Anterior vena cava (tissue), 1 donor: ENCODE measurements around the genes MUCL3 and ATP6V1G2.

DNA sequence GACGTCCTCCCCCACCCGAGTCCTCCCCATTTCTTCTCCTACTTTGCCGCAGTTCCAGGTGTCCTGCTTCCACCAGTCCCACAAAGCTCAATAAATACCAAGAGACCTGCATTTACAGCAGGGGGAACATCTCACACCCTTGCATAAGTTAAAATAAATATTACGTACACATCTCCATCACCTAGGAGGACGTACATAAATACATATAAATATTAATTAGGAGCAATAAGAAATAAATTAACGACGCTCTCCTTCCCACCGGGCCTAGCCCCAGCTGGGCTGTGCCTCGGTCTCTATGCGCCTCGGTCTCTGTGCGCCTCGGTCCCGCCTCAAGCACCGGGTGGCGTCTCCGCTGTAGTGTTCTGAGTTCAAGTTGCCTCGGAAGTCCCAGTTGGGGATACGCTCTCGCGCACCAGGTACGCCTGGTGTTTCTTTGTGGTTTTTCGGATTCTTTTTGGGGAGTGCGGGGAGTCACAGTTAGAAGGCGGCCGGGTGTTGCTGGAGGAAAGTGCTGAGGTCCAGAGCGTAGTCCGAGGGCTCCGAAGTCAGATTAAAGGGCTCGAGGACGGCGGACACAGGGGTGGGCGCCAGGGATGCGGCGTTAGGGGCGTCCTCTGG, 779 bp downstream of the IER3 start:
- PRO-cap, result no peak

DNA sequence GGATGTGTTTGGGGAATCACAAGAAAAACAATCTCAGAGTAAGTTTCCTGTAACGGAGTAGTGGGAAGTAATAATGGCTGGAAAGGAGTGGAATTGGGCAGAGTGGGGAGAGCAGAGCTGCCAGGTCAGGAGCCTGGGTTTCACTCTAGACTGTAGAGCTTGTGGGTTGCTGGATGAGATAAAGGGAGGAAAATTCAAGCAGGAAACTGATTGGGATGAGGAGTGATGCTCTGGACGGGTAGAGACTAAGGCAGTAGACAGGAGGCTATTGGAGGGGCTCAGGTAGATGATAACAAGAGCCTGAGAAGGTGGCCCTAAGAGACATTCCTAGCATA, 3.1 kb upstream of the IER3 start:
- PRO-cap, result no peak

GRCh38 chr6:30815086-30815983, 69.0 kb upstream of the DDR1 start:
- PRO-cap, result no peak

GRCh38 chr6:30818325-30818869, 65.9 kb upstream of the DDR1 start:
- PRO-cap, result bidirectional peak, plus-strand start at chr6:30818674, minus-strand start at chr6:30818595

- PRO-cap, result no peak
Measured at GRCh38 chr6:30828028-30829003, 56.0 kb upstream of the DDR1 start.

DNA sequence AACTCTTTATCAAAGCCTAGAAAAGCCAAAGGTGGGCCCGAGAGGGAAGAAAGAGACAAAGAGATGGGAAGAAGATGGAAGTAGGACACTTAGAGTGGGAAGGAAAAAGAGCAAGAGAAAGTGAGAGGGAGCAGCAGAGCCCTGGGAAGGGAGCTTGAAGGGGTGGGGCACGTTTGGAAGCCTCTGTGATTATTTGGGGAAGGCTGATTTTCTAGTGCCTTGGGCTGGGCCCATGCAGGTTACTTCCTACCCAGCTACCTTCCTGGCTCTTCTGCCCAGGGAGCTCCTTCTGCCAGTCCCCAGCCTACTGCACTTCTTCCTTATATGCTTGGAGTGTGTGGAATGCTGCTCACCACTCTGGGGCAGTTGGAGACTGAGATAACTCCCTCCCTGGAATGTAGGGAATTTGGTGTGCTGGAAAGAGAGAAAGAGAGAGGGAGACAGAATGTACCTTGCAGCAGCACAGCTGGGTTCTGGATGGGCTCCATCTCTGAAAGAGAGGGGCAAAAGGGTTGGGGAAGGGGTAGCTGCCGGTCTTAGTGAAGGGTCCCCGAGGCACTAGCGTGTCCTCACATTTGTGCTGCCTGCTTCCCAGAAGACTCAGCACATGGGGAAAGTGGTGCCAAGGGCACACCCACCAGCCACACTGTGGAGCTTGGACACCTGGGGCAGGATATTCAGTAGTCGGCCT, 40.3 kb upstream of the DDR1 start:
- PRO-cap, result no peak

DNA sequence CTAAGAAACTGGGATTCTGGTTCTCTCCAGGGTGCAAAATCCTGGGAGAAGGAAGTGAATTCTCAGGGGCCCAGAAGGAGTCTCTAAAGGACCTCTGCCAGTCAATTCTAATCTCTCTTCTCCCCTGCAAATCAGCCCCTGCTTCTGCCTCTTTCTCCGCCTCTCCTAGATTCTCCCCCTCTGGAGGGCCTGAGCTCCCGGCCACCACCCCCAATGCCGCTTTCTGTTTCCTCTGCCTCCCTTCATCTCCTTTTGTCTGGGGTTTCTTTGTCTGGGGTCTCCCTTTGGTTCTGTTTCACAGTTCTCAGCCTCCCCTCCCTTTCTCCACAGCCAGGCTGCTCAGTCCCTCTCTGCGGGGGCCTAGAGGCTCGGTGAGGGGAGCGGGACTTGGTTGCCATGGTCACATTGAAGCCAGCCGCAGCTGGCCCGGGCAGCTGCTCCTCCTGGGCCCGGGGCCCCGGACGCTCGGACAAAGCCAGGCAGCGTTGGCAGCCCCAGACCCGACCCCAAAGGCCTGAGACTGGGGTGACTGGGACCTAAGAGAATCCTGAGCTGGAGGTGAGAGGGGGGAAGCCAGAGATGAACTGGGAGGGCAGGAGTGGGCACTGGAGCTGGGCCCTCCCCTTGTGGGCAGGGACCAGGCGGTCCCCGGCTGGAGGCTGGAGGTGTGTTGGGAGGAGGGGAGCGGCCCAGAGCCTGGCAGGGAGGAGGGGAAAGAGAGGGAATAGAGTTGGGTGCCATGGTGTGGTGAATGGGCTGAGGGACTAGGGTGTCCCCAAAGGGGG, 3.6 kb upstream of the DDR1 start:
- PRO-cap, result no peak

DNA sequence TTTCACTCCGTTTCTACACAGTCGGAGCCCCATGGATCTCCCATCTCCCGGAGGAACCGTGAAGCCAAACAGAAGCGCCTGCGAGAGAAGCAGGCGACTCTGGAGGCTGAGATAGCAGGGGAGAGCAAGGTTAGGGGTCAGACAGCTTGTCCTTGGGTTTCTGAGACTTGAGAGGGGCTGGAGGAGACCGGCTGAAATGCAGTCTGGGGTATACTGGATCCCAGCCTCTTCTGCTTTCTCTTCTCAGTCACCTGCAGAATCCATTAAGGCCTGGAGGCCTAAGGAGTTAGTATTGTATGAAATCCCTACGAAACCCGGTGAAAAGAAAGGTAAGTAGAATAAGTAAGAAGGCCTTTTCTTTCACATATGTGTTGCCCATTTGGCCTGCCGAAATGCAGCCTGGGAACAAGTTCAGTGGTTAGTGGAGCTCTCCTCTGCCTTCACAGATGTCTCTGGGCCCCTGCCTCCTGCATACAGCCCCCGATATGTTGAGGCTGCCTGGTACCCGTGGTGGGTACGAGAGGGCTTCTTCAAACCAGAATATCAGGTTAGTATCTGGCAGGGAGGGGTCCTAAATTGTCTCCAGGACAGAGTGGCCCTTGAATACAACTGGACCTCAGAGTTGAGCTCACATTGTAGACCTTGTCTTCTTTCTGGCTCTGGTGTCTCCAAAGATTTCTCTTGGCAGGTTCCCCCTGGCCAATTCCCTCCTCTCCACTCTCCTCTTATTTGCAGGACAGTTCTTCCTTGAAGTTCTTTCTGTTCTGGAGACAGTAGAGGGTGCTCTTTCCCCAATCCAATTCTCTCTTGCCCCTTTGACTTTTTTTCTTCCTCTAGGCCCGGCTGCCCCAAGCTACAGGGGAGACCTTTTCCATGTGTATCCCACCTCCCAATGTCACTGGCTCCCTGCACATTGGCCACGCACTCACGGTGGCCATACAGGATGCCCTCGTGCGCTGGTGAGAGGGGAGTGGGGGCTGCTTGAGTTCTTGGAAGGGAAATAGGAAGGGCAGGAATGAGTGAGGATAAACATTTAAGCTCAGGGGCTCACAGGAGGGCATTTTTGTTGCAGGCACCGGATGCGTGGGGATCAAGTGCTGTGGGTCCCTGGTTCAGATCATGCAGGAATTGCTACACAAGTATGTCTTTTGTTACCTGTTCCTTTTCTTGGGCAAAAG, 1.3 kb downstream of the VARS2 start:
- PRO-cap, result unidirectional peak, minus-strand start at position 727 of the sequence

DNA sequence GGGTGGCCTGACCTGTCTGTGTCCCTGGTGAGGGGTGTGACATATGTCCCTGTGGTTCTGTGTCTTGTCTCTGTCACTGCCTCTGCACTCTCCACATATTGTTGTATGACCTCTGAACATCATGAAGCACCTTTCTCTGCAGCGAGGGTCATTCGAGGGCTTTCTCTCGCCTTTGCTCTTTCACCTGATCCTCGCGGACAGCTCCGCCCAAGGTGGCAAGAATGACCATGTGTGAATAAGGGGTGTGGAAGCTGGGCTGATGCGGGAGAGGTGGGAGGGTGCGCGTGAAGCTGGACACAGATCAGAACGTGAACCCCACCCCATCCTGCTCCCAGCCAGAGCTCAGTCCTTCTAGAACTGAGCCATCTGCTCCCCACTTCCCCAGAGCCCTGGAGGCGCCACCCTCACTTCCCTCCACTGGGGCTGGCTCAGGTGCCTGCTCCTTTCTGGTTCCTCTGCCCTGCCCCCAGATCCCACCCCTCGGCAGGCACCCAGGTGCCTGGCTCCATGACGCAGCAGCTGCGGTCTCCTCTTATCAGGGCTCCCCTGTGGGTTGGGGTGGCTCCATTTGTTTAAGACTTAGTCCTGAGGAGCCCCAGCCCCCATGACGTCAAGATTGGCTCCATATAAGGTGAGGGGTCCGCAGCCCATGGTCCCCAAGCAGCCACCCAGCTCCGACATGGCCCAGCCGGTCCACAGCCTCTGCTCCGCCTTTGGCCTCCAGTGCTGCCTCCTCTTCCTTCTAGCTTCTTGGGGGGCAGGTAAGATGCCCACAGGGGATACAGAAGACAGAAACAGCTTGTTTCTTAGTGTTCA, at the start of gene MUCL3:
MUCL3 (plus strand) TSS at position 653 of the 816 bp plus-strand sequence.
- PRO-cap, result no peak

DNA sequence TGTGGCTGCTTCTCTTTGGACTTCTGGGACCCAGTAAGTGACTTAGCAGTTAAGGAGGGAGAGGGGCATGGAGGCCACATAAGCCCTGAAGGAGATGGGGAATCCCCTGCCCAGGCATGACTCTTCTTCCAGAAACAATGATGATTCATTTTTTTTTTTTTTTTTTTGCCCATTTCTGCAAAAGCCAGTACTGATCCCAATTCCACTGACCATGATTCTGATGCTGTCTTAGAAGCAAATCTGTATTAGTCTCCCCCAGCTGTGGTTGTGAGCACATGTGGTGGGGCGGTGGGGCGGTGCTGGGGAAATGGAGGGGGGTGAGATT, 432 bp downstream of the MUC22 start:
- PRO-cap, result no peak

- PRO-cap, result no peak
Measured at GRCh38 chr6:31125142-31125678, 5.0 kb upstream of the CDSN start.

DNA sequence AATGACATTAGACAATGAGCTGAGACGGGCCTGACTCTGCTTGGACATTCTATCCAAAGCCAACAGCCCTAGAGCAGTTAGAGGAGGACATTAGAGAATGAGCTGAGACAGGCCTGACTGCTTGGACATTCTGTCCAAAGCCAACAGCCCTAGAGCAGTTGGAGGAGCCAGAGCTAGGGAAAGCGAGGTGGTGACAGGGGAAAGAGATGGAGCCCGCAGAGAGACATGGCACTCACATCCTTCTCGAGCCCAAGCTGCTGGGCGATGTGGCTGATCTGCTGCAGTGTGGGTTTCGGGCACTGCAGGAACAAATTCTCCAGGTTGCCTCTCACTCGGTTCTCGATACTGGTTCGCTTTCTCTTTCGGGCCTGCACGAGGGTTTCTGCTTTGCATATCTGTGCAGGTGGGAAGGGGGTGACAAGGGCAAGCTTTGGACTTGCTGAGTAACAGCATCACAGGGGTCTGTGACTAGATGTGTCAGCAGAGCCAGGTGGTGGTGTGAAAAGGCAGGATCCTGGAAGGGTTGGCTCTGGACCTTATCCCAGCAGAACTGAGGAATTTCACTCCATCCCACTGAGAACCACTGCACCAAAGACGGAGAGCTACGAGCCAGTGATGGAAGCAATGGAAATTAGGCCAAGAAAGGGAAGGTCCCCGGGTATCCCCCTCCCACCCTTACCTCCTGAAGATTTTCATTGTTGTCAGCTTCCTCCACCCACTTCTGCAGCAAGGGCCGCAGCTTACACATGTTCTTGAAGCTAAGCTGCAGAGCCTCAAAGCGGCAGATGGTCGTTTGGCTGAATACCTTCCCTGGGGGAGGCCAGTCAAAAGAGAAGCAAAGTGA, 5.4 kb downstream of the POU5F1 start:
- PRO-cap, result no peak

GRCh38 chr6:31173066-31173990, 2.8 kb upstream of the POU5F1 start:
- PRO-cap, result no peak

DNA sequence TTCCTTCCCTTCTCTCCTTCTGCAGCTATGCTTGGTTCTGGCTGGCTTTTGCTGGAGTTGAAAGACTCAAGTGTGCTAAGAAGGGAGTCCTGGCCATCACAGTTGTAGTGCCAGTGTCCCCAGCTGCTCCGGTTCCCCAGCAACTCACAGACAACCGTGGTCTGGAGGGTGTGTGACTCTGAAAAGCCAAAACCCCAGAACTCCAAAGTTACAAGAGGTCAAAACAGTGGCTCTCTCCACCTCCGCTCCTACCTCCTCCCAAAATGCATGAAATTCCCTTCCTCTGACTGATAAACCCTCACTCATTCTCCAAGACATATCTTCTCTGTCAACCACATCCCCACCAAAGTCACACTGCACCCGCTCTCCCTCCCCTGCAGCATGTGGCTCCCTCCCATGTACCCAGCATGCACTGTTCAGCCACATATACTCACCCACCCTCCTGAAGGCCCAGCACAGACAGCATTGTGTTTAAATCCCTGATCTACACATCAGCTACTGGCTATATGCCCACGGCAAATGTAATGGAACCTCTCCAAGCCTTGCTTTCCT, 5.4 kb upstream of the POU5F1 start:
- PRO-cap, result no peak

DNA sequence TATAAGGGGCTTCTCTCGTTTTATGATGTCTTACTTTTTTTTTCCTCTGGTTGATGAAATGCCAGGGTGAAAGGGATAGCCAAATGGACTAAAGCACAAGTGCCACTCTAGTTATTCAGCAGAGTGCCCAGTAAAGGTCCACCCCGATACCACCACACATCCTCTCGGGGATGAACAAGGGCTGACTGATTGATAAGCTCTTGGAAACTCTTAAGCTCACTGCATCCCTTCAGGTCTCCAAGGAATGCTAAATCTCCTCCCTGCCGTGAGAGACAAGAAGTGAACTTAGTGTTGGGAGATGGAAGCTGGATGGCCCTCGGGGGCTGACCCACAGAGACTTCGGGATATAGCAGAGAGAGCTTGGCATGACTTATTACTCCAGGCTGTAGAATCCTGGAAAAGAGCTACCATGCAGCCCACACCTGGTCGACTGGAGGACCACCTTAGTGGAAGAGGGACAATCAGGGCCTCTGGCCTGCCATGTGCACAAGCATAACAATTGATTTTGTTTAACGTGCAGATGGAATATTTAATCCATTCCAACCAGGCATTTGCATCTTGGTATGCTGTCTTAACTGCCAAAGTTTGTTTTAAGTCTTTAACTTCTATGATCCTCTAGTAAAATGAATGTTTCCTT, 13.5 kb upstream of the POU5F1 start:
- PRO-cap, result no peak

DNA sequence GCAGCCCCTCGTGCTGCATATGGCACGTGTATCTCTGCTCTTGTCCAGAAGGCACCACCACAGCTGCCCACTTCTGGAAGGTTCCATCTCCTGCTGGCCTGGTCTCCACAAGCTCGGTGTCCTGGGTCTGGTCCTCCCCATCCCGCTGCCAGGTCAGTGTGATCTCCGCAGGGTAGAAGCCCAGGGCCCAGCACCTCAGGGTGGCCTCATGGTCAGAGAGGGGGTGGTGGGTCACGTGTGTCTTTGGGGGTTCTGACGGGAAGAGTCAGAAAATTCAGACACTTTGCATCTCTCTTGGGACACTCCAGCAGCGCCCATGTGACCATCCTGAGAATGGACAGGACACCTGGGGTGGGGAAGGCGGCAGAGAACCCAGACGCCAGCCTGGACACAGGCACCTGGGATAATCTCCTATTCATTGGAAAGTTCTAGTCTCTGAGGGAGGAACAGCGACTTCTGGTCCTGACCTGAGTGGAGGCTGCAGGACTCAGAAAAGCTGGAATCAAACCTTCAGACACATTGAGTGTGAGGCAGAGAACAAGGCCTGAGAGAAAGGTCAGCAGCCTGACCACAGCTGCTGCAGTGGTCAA, 1.6 kb downstream of the HLA-C start:
- PRO-cap, result no peak

GRCh38 chr6:31421473-31421902, 18.1 kb downstream of the MICA start:
- PRO-cap, result no peak

DNA sequence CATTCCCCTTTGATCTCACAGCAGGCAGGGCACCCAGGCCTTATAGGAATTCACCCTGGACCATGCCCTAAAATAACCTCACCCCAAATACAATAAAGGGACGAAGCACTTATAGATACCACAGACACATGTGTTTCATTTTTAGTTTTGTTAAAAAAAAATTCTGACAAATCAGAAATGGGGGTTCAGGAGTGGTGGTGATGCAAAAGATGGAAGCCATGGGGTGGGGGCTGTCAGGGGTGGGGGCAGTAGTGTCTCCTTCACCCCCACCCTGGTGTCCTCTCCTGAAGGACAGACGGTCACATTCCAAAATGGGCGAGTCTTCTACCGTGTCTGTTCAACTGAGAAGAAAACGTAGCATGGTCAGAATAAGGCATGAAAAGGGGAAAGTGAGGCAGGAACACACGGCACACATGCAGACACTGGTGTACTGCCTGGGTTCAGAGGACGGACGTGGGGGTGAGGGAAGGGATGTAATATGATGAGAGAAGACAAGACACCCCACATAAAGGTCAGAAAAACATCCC, 1.4 kb downstream of the MCCD1 start:
- PRO-cap, result no peak

DNA sequence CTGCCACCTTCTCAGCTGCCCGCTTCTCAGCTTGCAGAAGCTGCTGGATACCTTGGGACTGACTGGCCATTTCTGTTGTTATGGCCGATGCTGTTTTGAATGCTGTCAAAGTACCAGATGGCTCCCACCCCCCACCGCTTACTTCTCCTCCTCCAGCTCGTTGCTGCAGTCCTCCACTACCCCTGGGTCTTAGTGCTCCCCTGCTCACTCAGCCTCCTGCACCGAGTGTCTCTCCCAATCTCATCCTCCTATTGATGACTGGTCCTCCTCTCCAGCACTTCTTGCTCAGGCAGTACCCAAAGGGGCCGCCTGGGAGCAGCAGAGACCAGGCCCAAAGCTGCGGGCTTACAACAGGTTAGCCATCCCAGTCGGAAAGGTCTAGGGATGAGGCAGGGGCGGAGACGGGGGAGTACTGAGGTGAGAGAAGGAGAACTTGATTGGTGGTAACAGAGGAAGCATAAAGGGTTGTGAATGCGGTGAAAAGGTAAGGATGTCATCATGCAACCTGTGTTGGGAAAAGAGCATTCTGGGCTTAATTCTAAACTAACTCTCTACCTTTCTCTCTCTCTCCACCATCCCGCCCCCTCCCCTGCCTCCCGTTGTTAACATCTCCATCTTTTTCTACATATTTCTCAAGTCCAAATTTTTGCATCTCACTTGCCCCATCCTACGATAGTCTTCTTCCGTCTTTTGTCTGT, at the start of gene ATP6V1G2:
ATP6V1G2 (minus strand) TSS at position 119 of the 698 bp plus-strand sequence.
- PRO-cap, result no peak

DNA sequence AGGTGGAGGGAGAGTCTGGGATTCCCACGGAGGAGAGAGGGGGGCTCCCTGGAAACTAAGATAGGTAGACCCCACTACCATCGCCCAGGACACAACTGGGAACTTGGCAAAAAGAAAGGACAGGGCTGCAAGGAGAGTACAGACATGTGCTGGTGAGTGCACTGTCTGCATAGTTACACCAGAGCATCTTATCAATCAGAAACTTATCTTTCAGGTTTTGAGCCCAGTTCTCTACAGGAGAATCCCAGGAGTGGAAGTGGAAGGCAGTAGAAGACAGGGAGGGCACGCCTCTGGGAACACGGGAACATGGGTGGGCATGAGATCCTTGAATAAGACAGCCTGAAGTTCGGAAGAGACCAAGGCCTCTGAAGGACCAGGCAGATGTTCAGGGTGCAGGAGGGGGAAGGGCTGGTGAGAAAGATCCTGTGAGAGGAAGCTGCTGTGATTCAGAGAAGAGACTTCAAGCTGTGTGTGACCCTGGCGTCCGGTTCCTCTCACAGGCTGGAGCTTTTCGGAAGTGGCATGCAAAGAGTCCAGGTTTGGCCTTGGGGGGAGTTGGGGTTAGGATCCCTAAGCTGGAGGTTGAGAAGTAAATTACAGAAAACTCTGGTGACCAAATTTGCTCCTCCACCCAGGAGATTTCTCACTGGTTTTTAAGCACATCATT, 12.3 kb upstream of the LTA start:
- PRO-cap, result no peak